Cerebellum (tissue), 5 donors: ENCODE measurements around the genes PSME1, RNF31 and RABGGTA.

DNA sequence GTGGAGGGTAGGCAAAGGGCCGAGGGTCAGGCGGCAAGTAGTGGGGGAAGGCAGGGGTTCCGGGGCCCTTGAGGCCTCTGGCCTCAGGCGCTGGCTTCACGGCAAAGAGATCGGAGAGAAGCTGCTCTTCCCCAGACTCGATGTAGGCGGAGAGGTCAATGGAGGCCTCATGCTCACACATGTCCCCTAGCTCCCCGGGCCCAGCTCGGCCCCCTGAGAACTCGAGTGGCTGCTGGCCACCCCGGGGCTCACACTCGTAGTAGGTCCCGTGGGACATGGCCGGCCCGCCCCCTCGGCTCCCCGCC is 288 bp downstream of the CEBPE start:
- PRO-cap, 3 experiments, result no peak in any of the 3 experiments
- RAMPAGE, long total RNA, result no peak

DNA sequence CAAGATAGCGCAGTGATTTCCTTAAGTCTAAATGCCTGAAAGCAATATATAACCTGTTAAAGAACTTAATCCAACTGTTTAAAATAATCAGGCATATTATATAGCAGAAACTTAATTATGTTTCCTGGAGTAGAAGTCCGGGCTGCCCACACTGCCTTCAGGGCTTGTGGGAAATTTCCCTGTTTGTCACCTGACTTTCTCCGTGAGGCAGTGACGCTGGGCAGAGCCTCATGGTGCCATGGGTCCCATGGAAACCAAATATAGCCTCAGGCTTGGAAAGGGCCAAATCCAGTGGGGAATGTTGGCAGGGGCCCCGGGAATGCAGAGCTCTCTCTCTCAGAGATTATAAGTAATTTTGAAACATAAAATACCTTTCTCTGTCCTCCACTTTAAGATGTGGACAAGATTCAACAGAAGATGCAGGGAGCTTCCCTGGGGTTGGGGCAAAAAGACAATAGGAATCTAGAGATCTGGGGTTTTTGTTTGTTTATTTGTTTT is 23.0 kb upstream of the CEBPE start:
- PRO-cap, 3 experiments, result no peak in any of the 3 experiments
- RAMPAGE, long total RNA, result no peak

- PRO-cap, 3 experiments, result no peak in any of the 3 experiments
- RAMPAGE, long total RNA, result no peak
These were observed 26.6 kb upstream of the CEBPE start for GRCh38 chr14:23145582-23146186.

GRCh38 chr14:23157408-23158041 is 25.9 kb downstream of the SLC7A8 start:
- PRO-cap, 3 experiments, result no peak in any of the 3 experiments
- RAMPAGE, long total RNA, result no peak

DNA sequence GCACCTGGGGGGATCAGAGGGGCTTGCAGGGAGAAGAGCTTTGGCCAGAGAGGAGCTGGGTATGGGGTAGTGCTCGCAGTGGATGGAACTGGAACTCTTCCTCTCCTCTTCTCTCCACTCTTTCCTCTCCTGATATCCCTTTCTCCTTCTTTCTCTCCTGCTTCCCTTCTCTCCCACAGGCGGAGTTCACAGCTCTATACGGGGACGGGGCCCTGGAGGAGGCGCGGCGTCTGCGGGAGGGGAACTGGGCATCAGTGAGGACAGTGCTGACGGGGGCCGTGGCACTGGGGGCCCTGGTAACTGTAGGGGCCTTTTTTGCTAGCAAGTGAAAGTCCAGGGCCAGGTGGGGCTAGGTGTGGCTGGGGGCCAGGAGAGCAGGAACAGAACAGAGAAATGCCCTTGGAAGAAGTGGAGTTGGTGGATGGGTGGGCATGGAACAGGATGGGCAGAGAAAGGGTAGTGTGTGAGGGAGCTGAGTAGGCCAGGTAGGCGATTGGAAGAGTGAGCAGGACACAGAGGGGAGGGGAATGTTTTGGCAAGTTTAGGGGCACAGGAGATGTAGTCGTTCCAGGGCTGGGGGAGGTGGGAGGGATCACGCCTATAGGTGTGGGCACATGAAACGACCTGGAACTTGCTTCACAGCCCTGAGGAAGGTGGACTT is 2.1 kb downstream of the BCL2L2 start:
- PRO-cap, 3 experiments, result no peak in any of the 3 experiments
- RAMPAGE, long total RNA, result no peak

GRCh38 chr14:23324821-23325691 is 3.8 kb downstream of the PABPN1 start:
- PRO-cap, 3 experiments, result no peak in any of the 3 experiments
- RAMPAGE, long total RNA, result no peak

DNA sequence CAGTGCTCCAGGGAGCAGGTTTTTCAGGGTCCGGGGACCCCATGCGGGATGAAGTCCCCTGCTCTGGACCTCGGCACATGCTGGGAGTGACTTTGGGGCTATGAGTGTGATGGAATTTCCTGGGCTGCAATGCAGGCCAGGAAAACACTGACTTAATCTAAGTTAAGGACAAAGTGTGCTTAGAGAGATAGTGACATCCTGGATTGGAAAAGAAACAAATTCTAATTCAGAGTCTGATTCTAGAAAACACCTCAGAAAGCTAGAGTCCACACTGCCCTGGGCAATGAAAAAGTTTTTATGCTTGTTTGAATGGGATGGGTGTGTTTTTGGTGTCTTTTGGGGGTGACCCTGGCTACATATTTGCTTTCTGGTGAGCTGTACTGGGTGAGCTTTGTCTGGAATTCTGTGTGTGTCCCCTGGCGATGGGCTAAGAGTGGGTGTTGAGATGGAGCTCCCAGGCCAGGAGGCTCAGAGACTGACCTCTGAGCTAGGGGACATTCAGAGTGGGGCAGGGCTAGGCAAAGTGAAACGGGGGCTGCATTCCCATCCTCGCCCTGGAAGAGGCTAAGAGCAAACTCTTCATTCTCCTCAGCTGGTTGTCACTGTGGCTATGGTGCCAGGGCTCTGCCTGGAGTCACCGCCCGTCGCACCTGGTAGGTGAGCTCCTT is 6.4 kb upstream of the MYH6 start:
- PRO-cap, 3 experiments, result no peak in any of the 3 experiments
- RAMPAGE, long total RNA, result no peak

GRCh38 chr14:23425533-23425979 is 9.9 kb downstream of the MYH7 start:
- PRO-cap, 3 experiments, result no peak in any of the 3 experiments
- RAMPAGE, long total RNA, result no peak

DNA sequence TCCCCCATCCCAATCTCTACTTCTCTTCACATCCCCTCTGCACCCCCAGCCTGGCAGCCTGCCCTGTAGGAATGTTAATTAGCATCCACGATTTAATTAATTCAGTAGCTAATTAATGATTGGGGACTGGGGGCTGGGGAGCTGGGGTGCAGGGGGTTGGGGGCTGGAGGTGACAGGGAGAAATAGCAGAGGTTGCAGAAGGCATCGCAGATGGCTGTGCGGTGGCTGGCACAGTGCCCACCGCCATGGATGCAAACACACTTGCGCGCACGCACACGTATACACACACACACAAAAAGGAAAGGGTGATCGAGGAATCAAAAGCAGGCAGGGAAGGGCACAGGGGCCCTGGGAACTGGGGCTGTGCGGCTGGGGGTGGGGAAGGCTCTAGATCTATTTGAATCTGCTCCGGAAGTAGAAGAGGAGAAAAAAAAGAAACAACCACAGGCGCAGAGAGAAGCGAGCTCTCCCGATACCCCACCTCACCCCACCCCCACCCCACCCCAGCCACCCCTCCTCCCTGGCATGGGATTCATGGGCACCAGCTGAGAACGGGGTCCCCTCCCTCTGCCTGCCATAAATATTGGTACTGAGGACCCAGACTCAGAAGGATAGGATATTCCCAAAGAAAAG is 39.4 kb downstream of the ZFHX2 start:
- PRO-cap, 3 experiments, result peak in 2 of 3 experiments; most common plus-strand start position 294 of the sequence (in 1)
- RAMPAGE, long total RNA, result no peak

DNA sequence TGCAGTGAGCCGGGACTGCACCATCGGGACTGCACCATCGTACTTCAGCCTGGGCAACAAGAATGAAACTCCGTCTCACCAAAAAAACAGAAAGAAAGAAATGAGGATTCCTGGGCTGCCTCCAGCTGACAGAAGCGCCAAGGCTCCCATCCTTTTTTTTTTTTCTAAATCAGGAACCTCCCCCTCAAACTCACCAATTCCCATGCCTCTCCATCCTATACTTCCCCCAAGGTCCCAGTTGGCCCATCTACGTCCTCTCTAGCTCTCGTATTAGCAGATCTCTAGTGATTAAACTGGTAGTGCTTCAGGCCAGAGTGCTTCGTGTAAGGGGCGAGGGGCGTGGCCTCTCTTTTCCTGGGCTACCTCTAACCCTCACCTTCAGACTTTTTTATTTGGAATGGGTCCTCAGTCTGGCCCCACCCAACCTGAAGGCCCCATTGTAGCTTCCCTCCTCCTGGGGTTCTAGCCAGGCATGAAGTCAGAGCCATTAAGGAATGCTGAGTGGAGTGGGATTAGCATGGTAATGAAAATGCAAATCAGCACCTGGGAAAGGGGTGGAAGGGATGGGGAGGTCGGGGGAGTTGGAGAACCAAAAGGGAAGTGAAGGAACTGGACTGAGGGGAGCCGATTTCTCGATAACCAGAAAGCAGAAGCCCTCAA is 14.4 kb downstream of the ZFHX2 start:
- PRO-cap, 3 experiments, result no peak in any of the 3 experiments
- RAMPAGE, long total RNA, result no peak

DNA sequence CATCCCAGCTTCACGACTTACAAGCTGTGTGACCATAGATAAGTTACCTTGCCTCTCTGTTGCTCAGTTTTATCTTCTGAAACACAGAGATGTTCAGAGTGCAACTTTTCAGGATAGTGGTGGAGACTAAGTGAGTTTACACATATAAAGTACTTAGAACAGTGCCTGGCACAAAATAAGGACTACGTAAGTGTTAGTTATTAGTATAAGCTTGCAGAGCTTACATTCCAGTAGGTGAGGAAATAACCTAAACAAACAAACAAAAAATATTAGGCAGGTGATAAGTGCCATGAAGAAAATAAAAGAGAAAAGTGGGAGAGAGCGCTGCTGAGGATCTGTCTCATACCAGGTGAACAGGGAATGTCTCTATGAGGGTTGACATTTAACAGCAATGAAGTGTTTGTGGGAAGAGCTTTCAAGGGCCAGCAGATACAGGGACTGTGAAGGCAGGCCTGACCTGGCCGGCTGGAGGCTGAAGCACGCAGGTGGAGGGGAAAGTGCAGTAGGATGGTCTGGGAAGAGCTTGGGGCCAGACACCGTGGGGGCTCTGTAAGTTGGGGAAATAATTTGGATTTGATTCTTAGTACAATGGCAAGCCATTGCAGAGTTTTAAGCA is 24.0 kb upstream of the DHRS2 start:
- PRO-cap, 3 experiments, result no peak in any of the 3 experiments
- RAMPAGE, long total RNA, result no peak

DNA sequence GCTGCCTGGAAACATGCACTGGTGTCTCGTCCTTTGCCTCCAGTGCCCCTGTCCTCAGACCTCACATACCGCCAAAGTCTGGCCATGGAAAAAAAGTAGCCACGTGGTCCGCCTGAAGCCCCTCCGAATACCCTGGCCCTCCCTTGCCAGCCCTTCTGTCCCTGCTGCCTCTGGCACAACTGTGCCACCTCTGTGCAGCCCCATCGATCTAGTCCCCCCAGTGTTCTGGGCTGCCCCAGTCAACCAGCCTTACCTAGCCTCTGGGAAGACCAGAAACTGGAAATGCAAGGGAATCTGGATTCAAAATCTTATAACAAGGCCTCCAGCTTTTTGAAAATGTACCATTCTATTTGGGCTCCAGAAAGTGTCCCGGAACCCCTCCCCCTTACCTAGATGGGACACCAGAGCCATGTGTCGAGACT is 391 bp downstream of the DHRS4L2 start:
- PRO-cap, 3 experiments, result no peak in any of the 3 experiments
- RAMPAGE, long total RNA, result no peak

DNA sequence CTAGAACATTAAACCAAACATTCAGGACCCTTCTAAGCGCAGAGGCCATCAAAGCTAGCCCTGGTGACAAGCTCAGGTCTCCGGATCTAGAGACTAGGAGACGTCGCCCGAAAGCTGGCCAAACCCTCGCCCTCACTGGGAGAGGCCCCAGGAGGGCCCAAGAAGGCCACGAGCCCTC is 1.0 kb upstream of the DCAF11 start:
- PRO-cap, 3 experiments, result peak in 1 of 3 experiments; most common plus-strand start position 142 of the sequence (in 1)
- RAMPAGE, long total RNA, result no peak

GRCh38 chr14:24135266-24136315 is at the start of gene PSME1:
Gene PSME1 (plus strand): TSS chr14:24136194.
- PRO-cap, 3 experiments, result peak in 3 of 3 experiments; most common plus-strand start chr14:24136158 (in 2); most common minus-strand start chr14:24135945 (in 3)
- RAMPAGE, long total RNA, result start-site peak on the plus strand at chr14:24136160-24136230, 4,741 and 1,400 reads in 2 replicates

GRCh38 chr14:24145321-24145767 is 1.1 kb downstream of the PSME2 start:
- PRO-cap, 3 experiments, result no peak in any of the 3 experiments
- RAMPAGE, long total RNA, result no peak

GRCh38 chr14:24147416-24147901 is at the start of gene RNF31:
Gene RNF31 (plus strand): TSS chr14:24147498.
- PRO-cap, 3 experiments, result peak in 3 of 3 experiments; most common plus-strand start chr14:24147500 (in 2)
- RAMPAGE, long total RNA, result no peak

DNA sequence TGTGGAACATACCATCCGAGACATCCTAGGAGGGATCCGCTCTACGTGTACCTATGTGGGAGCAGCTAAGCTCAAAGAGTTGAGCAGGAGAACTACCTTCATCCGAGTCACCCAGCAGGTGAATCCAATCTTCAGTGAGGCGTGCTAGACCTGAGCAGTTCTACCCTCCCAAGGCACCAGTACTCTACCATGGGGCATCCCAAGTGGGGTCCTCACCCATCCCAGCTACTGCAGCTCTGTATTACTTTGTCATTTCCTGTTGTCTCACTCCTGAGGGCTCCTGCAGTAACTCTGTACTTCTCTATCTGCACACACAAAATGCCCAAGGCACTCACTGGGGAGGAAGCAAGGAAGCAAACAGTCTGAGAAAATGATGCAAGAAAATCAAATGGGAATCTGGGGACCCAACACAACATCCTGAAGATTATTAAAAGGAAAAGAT is 3.8 kb downstream of the TINF2 start:
- PRO-cap, 3 experiments, result no peak in any of the 3 experiments
- RAMPAGE, long total RNA, result no peak

DNA sequence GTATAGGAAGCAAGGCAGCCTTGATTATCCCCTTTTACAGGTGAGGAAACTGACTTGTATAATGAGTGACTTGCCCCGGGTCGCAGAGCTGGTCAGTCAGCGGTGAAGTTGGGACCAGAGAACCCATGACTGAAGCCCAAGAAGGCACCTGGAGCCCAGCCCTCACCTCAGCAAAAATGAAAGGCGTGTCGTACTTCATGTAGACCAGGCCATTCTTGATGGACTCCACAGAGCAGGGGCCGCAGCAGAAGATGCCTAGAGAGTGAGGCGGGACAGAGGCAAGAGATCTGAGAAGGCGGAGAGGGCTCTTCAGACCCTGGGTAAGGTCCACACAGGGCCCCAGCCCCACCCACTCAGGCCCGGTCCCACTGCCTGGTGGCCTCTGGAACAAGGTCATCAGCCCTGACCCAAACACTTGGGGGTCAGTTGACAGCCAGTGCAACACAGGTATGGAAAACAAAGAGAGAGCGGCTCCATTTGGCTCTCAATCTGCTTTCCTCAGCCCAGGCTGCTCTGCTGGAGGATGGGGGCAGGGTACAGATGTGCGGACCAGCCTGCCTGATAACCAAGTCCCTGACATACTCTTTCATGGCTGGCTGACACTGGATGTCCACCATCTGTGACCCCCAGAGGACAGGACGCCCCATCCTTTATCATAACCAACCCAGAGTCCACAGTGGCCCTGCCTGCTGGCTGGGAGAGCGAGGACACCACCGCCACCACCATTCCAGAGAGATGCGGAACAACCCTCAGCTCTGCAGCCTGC is 7.0 kb downstream of the TGM1 start:
- PRO-cap, 3 experiments, result no peak in any of the 3 experiments
- RAMPAGE, long total RNA, result no peak

DNA sequence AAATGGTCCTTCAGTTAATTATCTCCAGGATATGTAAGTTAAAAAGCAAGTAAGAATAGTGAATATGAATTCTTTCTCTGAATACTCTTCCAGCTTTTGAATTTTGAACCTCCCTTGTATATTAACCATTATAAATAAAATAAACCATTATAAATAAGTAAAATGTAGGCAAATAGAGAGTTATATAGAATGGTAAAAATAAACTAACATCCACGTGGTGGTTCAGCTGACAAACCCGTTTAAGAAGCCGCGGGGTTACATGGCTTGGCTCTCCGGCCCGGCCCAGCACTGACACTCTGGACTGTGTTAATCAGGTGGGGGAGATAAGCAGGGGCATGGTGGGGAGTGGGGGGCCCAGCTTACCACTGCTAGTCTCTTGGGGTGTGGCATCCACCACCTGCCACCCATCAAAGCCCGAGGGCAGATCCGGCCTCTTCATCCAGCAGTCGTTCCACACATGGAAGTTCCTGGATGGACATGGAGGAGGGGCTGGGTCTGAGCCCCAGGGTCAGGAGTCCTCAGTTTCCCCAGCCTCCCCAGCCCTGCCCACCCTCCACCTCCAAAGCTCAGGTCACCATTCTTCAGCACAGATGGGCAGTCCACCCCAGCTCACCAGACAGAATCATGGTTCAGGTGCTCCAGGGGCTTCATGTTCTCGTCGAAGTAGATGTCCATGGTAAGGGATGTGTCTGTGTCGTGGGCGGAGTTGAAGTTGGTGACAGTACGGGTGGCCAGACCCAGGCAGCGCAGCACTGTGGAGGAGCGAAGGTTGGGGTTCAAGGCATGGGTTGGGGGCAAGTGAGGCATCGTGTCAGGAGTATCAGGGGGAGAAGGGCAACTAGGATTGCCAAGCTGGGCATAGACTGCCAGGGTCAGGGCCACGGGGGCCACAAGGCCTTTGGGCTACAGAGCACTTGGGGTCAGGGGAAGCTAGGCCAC is 4.8 kb downstream of the TGM1 start:
- PRO-cap, 3 experiments, result no peak in any of the 3 experiments
- RAMPAGE, long total RNA, result no peak

- PRO-cap, 3 experiments, result peak in 3 of 3 experiments; most common plus-strand start chr14:24271611 (in 1); most common minus-strand start chr14:24271552 (in 1)
- RAMPAGE, long total RNA, result no peak
These were observed at the start of gene RABGGTA for GRCh38 chr14:24271404-24272178. Gene RABGGTA (minus strand): TSS chr14:24271597.